K562 (cell line): ENCODE data around the genes PLPPR5, PLPPR4 and EXTL2.

DNA sequence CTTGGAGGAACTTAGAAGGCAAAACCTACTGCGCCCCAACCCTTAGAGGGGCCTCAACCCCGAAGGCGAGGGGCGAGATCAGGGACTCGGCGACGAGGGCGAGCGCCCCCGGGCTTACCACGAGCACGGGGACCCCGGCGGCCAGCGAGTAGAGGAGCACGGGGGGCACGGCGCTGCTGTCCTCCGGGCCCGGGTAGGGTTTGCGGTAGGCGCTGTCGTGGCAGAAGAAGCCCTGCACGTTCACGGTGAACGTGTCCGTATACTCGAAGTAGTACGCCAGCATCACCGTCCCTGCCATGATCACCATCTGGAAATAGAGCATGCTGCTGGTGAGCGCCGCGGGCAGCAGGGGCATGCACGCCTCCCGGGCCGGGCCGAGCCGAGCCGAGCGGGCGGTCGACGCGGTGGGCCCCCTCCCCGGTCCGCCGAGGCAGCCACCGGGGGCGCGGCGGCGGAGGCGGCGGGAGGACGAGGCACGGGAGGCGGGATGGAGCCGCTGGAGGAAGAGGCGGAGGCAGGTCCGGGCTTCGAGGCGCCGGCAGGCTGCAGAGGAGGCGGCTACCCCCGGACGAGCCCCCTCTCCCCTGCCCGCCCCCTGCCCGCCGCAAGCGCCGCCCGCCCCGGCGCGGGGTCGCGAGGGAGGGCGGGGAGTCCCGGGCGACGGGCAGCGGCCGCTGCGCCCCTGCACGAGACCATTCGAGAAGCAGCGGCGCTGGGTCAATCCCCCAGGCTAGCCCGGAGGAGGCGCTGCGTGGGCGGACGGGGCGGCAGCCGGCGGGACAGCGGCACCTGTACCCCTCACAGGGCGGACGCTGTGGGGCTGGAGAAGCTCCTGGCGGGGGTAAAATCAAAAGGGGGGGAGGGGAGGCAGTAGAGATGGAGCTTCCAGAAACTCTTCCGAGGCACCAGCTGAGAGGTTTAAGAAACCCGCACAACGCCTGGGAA is at the start of gene PLPPR5:
Gene PLPPR5, minus strand, starts transcription at position 545 of the 945 bp plus-strand sequence.
- RAMPAGE, long total RNA, result no peak
- RRBS, result 29% methylated on average over 53 of the region's 103 CpGs
PRO-cap:
- standard, result no peak
- CoPRO, capped RNA only, 2 experiments, result no peak in any of the 2 experiments
- CoPRO, capped and uncapped RNA, 2 experiments, result no peak in any of the 2 experiments
- CoPRO, uncapped RNA only, 2 experiments, result no peak in any of the 2 experiments
CAGE:
- cytosol, long polyA plus RNA, result no peak
- long polyA plus RNA, result no peak
- nucleolus, long total RNA, result no peak
- nucleus, long polyA plus RNA, result no peak

DNA sequence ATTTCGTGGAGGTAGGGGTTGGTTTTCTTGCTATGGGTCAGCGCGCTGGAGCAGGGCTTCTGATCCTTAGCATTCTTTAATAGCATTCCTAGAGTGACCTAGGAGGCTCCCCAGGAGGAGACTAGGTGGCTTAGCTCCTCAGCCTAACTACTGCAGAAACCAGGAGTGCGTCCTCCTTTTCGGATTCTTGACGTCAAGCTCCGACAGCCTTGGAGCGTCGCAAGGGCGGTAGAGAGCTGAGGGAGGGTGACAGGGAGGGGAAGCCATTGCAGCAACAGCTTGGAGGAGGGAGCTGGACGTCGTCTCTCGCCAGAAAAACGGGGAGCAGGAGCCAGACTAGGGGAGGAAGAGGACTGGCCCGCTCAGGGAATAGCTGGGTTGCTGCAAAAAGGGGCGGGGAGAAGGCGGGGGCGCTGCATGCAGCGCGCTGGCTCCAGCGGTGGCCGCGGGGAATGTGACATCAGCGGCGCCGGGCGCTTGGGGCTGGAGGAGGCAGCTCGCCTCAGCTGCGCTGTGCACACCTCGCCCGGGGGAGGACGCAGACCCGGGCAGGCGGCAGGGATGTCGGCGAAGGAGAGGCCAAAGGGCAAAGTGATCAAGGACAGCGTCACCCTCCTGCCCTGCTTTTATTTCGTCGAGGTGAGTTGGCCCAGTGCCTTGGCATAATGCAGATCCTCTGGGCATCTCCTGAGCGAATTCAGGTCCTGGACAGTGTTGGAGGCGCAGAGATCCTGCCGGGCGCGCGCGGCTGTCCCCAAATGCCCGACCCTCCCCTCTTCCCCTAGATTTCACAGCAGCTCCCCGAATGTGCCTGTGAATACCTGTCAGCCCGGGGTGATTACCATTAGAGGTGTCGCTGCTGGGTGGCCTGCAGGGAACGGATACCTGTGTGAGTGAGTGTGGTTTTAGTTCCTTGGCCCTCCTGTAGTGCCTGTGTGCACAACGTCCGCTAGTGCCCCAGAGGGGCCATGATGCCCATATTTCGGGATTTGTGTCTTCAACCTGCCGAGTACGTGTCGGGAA is at the start of gene PLPPR4:
Gene PLPPR4, plus strand, starts transcription at position 460 of the 1,023 bp plus-strand sequence.
- RAMPAGE, long total RNA, result no peak
- RRBS, result 4% methylated on average over 9 of the region's 57 CpGs
PRO-cap:
- standard, result no peak
- CoPRO, capped RNA only, 2 experiments, result no peak in any of the 2 experiments
- CoPRO, capped and uncapped RNA, 2 experiments, result no peak in any of the 2 experiments
- CoPRO, uncapped RNA only, 2 experiments, result no peak in any of the 2 experiments
CAGE:
- cytosol, long polyA plus RNA, result no peak
- long polyA plus RNA, result no peak
- nucleolus, long total RNA, result no peak
- nucleus, long polyA plus RNA, result no peak

DNA sequence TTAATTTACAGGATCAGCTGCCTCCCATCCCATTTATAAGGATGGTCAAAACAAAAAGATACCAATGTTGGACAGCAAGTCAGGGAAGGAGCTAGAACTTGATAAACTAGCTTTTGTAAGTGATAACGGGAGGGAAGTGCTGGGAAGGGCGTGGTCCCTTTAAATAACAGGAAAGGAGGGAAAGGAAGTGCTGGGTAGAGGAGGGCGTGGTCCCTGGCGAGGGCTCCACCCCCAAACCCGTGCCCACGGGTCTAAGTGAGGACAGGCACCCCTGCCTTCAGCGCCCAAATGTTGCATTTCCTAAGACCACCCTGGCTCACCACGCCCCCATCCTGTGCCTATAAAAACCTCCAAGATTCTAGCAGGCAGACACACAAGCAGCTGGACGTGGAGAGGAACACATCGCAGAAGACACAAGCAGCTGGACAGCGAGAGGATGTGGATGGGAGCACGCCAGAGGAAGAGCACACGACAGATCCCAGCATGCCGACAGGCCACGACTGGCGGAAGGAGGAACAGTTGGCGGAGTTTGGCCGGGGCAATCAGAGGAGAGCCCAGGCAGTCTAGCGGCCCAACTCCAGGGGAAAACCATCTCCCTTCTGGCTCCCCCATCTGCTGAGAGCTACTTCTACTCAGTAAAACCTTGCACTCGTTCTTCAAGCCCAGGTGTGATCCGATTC is 58.5 kb downstream of the PALMD start:
- RAMPAGE, long total RNA, result no peak
- RRBS, result no CpG with 5 or more reads among the region's 21 CpGs
PRO-cap:
- standard, result no peak
- CoPRO, capped RNA only, 2 experiments, result no peak in any of the 2 experiments
- CoPRO, capped and uncapped RNA, 2 experiments, result no peak in any of the 2 experiments
- CoPRO, uncapped RNA only, 2 experiments, result no peak in any of the 2 experiments
CAGE:
- cytosol, long polyA plus RNA, result no peak
- long polyA plus RNA, result no peak
- nucleolus, long total RNA, result no peak
- nucleus, long polyA plus RNA, result no peak

GRCh38 chr1:99758737-99759688 is 7.4 kb downstream of the FRRS1 start:
- RAMPAGE, long total RNA, result no peak
- RRBS, result no CpG with 5 or more reads among the region's 7 CpGs
PRO-cap:
- standard, result no peak
- CoPRO, capped RNA only, 2 experiments, result no peak in any of the 2 experiments
- CoPRO, capped and uncapped RNA, 2 experiments, result no peak in any of the 2 experiments
- CoPRO, uncapped RNA only, 2 experiments, result peak in 1 of 2 experiments; most common minus-strand start chr1:99759079 (in 1)
CAGE:
- cytosol, long polyA plus RNA, result no peak
- long polyA plus RNA, result no peak
- nucleolus, long total RNA, result no peak
- nucleus, long polyA plus RNA, result no peak

DNA sequence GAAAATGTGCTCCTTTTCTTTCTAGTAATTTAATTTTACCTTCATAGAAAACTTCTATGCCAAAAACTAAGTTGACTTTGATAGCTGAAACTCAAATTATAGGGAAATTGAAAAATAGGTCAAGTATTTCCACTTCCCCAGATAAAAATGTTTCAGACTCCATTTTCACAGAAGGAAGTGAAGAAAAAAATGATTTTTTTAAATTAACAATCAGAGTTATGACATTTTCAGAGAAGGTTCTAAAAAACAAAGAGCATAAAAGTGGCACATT is 6.2 kb downstream of the FRRS1 start:
- RAMPAGE, long total RNA, result no peak
PRO-cap:
- standard, result no peak
- CoPRO, capped RNA only, 2 experiments, result no peak in any of the 2 experiments
- CoPRO, capped and uncapped RNA, 2 experiments, result no peak in any of the 2 experiments
- CoPRO, uncapped RNA only, 2 experiments, result no peak in any of the 2 experiments
CAGE:
- cytosol, long polyA plus RNA, result no peak
- long polyA plus RNA, result no peak
- nucleolus, long total RNA, result no peak
- nucleus, long polyA plus RNA, result no peak

GRCh38 chr1:100038229-100039079 is 559 bp downstream of the MFSD14A start:
- RAMPAGE, long total RNA, result no peak
- RRBS, result 5% methylated on average over 11 of the region's 80 CpGs
PRO-cap:
- standard, result bidirectional peak, plus-strand start at chr1:100038432, minus-strand start at chr1:100038367; bidirectional peak, plus-strand start at chr1:100038896, minus-strand start at chr1:100038834
- CoPRO, capped RNA only, 2 experiments, result peak in 2 of 2 experiments; most common plus-strand start chr1:100038812 (in 2); most common minus-strand start chr1:100038587 (in 1)
- CoPRO, capped and uncapped RNA, 2 experiments, result peak in 2 of 2 experiments; most common plus-strand start chr1:100038992 (in 2); most common minus-strand start chr1:100038858 (in 2)
- CoPRO, uncapped RNA only, 2 experiments, result peak in 1 of 2 experiments; most common plus-strand start chr1:100038753 (in 1); most common minus-strand start chr1:100038512 (in 1)
CAGE:
- cytosol, long polyA plus RNA, result no peak
- long polyA plus RNA, result no peak
- nucleolus, long total RNA, result no peak
- nucleus, long polyA plus RNA, result no peak

DNA sequence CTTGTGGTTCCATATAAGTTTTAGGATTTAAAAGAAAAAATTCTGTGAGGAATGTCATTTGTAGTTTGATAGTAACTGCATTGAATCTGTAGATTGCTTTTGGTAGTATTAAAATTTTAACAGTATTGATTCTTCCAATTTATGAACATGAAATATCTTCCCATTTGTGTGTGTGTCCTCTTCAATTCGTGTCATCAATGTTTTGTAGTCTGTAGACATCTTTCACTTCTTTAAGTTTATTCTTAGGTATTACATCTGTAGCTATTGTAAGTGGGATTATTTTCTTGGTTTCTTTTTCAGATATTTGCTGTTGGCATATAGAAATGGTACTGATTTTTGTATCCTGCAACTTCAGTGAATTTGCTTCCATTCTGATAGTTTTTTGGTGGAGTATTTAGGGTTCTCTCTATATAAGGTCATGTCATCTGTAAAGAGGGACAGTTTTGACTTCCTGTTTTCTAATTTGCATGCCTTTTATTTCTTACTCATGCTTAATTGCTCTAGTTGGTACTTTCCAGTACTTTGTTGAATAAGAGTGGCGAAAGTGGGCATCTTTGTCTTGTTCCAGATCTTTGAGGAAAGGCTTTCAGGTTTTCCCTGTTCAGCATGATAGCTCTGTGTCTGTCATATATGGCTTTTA is 8.8 kb downstream of the MFSD14A start:
- RAMPAGE, long total RNA, result no peak
- RRBS, result no CpG with 5 or more reads among the region's 2 CpGs
PRO-cap:
- standard, result no peak
- CoPRO, capped RNA only, 2 experiments, result no peak in any of the 2 experiments
- CoPRO, capped and uncapped RNA, 2 experiments, result no peak in any of the 2 experiments
- CoPRO, uncapped RNA only, 2 experiments, result no peak in any of the 2 experiments
CAGE:
- cytosol, long polyA plus RNA, result no peak
- long polyA plus RNA, result no peak
- nucleolus, long total RNA, result no peak
- nucleus, long polyA plus RNA, result no peak

- RAMPAGE, long total RNA, result no peak
- RRBS, result no CpG with 5 or more reads among the region's 10 CpGs
PRO-cap:
- standard, result no peak
- CoPRO, capped RNA only, 2 experiments, result no peak in any of the 2 experiments
- CoPRO, capped and uncapped RNA, 2 experiments, result no peak in any of the 2 experiments
- CoPRO, uncapped RNA only, 2 experiments, result peak in 2 of 2 experiments; most common plus-strand start chr1:100085543 (in 1); most common minus-strand start chr1:100085638 (in 1)
CAGE:
- cytosol, long polyA plus RNA, result no peak
- long polyA plus RNA, result no peak
- nucleolus, long total RNA, result no peak
- nucleus, long polyA plus RNA, result no peak
Measured at GRCh38 chr1:100085328-100086647, 46.9 kb downstream of the SASS6 start.

GRCh38 chr1:100478423-100479059 is 59.4 kb upstream of the GPR88 start:
- RAMPAGE, long total RNA, result no peak
- RRBS, result no CpG with 5 or more reads among the region's 3 CpGs
PRO-cap:
- standard, result no peak
- CoPRO, capped RNA only, 2 experiments, result no peak in any of the 2 experiments
- CoPRO, capped and uncapped RNA, 2 experiments, result no peak in any of the 2 experiments
- CoPRO, uncapped RNA only, 2 experiments, result peak in 2 of 2 experiments; most common plus-strand start chr1:100478564 (in 2)
CAGE:
- cytosol, long polyA plus RNA, result no peak
- long polyA plus RNA, result no peak
- nucleolus, long total RNA, result no peak
- nucleus, long polyA plus RNA, result no peak

DNA sequence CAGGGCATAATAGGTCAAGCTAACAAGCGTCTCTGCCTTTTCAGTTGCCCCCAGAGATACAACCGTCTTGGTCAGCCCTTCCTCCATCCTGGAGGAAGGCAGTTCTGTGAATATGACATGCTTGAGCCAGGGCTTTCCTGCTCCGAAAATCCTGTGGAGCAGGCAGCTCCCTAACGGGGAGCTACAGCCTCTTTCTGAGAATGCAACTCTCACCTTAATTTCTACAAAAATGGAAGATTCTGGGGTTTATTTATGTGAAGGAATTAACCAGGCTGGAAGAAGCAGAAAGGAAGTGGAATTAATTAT is 12.8 kb downstream of the VCAM1 start:
- RAMPAGE, long total RNA, result no peak
- RRBS, result no CpG with 5 or more reads among the region's 4 CpGs
PRO-cap:
- standard, result no peak
- CoPRO, capped RNA only, 2 experiments, result no peak in any of the 2 experiments
- CoPRO, capped and uncapped RNA, 2 experiments, result no peak in any of the 2 experiments
- CoPRO, uncapped RNA only, 2 experiments, result no peak in any of the 2 experiments
CAGE:
- cytosol, long polyA plus RNA, result no peak
- long polyA plus RNA, result no peak
- nucleolus, long total RNA, result no peak
- nucleus, long polyA plus RNA, result no peak

DNA sequence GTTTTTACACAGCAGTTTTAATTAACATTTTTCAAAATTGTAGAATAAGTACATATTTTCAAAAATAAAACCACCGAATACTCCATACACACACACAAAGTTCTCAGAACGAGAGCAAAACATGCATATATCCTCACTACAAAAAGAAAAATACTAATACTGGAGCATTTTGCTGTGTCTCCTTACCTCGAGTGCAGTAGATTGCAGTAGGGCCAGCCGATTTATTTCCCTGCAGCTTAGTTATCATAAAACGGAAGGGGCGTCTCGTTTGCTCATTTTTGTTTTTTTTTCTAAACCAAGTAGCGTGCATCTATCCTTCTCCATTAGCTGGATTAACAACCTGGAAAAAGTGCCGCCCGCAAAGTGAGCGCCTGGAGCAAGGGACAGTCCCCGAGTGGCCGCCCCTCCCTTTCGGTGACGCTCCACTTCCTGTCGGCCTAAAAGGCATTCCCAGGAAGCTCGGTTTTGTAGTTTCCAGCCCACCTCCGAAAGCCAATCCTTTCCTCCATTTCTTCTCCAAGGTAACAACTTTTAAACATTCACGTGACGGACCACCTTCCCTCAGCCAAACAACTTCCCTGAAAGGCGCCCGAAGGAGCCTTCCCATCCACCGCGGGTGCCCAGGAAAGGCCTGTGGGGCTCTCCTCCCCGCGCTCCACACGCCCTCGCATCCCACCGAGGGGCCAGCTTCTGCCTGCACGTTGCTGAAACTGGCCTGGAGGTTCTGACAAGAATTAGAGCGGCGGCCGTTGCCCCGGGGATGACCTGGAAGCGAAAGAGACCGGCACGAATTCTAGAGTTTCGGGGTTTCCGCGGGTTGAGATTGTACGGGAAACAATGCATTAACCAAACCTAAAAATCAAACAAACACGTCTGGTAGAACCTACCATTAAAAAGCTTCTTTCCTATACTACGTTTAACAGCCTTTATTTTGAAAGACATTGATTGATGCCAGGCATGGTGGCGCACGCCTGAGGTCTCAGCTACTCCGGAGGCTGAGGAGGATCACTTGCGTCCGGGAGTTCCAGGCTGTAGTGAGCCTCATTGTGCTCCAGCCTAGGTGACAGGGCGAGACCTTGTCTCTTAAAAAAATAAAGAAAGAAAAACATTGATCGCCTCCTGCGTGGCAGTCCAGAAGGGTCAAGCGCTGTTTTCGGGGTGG is at the start of gene EXTL2:
Gene EXTL2, minus strand, starts transcription at position 396 of the 1,162 bp plus-strand sequence.
- RAMPAGE, long total RNA, result start-site peak on the minus strand centred at position 395 of the sequence, 28 bp wide, 199 and 207 reads in 2 replicates
- RRBS, result no CpG with 5 or more reads among the region's 53 CpGs
PRO-cap:
- standard, result bidirectional peak, plus-strand start at position 468 of the sequence, minus-strand start at position 195 of the sequence; bidirectional peak, plus-strand start at position 1,008 of the sequence, minus-strand start at position 681 of the sequence; bidirectional peak, plus-strand start outside the sequence, minus-strand start at position 1,036 of the sequence
- CoPRO, capped RNA only, 2 experiments, result peak in 2 of 2 experiments; most common plus-strand start position 468 of the sequence (in 2); most common minus-strand start position 396 of the sequence (in 2)
- CoPRO, capped and uncapped RNA, 2 experiments, result peak in 2 of 2 experiments; most common plus-strand start position 468 of the sequence (in 1); most common minus-strand start position 195 of the sequence (in 2)
- CoPRO, uncapped RNA only, 2 experiments, result peak in 2 of 2 experiments; most common plus-strand start position 379 of the sequence (in 1); most common minus-strand start position 195 of the sequence (in 2)
CAGE:
- cytosol, long polyA plus RNA, result no peak
- long polyA plus RNA, result no peak
- nucleolus, long total RNA, result no peak
- nucleus, long polyA plus RNA, result no peak

DNA sequence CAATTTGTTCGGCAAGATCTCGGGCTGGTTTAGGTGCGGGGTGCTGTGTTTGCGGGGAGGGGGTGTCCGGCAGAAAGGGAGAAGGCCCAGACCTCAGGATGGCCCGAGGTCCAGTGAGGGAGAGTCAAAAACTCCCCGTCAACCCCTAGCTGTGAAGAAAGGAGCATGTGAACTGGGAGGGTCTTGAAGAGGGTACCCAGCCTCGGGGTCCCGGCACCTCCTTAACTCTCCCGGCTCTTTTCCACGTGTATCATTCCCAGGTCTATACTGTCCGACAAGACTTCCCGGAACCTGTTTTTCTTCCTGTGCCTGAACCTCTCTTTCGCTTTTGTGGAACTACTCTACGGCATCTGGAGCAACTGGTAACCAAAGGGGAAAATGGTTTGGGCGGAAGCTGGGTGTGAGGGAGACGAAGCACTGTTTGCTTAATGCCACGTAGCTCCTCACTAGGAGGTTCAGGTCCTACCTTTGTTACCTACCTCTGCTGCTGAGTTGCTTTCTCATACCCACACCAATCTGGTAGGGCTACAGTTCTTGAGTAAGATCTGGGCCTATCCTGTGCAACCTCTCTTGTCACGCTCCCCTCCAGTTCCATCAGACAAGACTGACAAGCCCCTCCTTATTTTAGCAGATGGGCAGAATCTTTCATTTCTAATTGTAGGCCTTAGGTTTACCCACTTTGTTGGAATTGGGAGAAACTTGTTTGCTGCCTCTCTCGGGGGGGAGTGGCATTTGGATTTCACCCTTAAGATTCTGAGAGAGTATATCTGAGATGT is 608 bp downstream of the SLC30A7 start:
- RAMPAGE, long total RNA, result no peak
- RRBS, result no CpG with 5 or more reads among the region's 20 CpGs
PRO-cap:
- standard, result unidirectional peak, minus-strand start at position 510 of the sequence
- CoPRO, capped RNA only, 2 experiments, result peak in 1 of 2 experiments; most common minus-strand start position 508 of the sequence (in 1)
- CoPRO, capped and uncapped RNA, 2 experiments, result peak in 1 of 2 experiments; most common plus-strand start position 594 of the sequence (in 1); most common minus-strand start position 510 of the sequence (in 1)
- CoPRO, uncapped RNA only, 2 experiments, result no peak in any of the 2 experiments
CAGE:
- cytosol, long polyA plus RNA, result no peak
- long polyA plus RNA, result no peak
- nucleolus, long total RNA, result no peak
- nucleus, long polyA plus RNA, result no peak

GRCh38 chr1:100924641-100925820 is 29.1 kb downstream of the SLC30A7 start:
- RAMPAGE, long total RNA, result no peak
- RRBS, result no CpG with 5 or more reads among the region's 3 CpGs
PRO-cap:
- standard, result no peak
- CoPRO, capped RNA only, 2 experiments, result no peak in any of the 2 experiments
- CoPRO, capped and uncapped RNA, 2 experiments, result no peak in any of the 2 experiments
- CoPRO, uncapped RNA only, 2 experiments, result no peak in any of the 2 experiments
CAGE:
- cytosol, long polyA plus RNA, result no peak
- long polyA plus RNA, result no peak
- nucleolus, long total RNA, result no peak
- nucleus, long polyA plus RNA, result no peak

GRCh38 chr1:101161559-101161987 is 75.2 kb upstream of the S1PR1 start:
- RAMPAGE, long total RNA, result no peak
- RRBS, result no CpG with 5 or more reads among the region's 5 CpGs
PRO-cap:
- standard, result no peak
- CoPRO, capped RNA only, 2 experiments, result no peak in any of the 2 experiments
- CoPRO, capped and uncapped RNA, 2 experiments, result no peak in any of the 2 experiments
- CoPRO, uncapped RNA only, 2 experiments, result no peak in any of the 2 experiments
CAGE:
- cytosol, long polyA plus RNA, result no peak
- long polyA plus RNA, result no peak
- nucleolus, long total RNA, result no peak
- nucleus, long polyA plus RNA, result no peak

DNA sequence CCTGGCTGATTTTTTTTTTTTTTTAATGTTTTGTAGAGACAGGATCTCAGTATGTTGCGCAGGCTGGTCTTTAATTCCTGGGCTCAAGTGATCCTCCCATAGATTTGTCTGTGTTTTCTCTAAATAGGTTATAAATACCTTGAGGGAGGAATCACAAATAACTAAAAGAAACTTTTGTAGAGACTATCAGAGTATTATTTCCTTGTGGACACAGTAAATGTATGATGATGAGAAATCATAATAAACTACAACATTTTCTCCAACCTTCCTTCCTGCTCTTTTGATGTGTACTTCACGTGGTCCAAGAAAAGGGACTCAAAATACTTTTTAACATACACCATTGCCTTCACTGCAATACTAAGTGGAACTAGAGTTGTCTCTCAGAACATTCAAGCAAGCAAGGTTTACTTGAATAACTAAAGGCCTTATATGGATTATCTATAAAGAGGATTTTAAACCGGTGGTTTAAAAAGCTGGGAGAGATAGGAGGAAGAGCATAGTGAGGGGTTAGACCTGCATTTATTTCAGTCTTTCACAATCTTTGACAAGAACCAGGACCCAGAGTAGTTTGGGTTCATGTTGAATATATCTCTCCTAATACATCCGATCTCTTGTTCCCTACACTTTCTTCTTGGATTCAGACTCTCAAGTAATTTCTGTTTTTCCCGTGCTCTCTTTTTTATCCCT is 6.8 kb downstream of the S1PR1 start:
- RAMPAGE, long total RNA, result no peak
- RRBS, result no CpG with 5 or more reads among the region's 5 CpGs
PRO-cap:
- standard, result no peak
- CoPRO, capped RNA only, 2 experiments, result no peak in any of the 2 experiments
- CoPRO, capped and uncapped RNA, 2 experiments, result no peak in any of the 2 experiments
- CoPRO, uncapped RNA only, 2 experiments, result no peak in any of the 2 experiments
CAGE:
- cytosol, long polyA plus RNA, result no peak
- long polyA plus RNA, result no peak
- nucleolus, long total RNA, result no peak
- nucleus, long polyA plus RNA, result no peak

GRCh38 chr1:101291632-101292113 is 54.9 kb downstream of the S1PR1 start:
- RAMPAGE, long total RNA, result no peak
- RRBS, result no CpG with 5 or more reads among the region's 3 CpGs
PRO-cap:
- standard, result no peak
- CoPRO, capped RNA only, 2 experiments, result no peak in any of the 2 experiments
- CoPRO, capped and uncapped RNA, 2 experiments, result no peak in any of the 2 experiments
- CoPRO, uncapped RNA only, 2 experiments, result no peak in any of the 2 experiments
CAGE:
- cytosol, long polyA plus RNA, result no peak
- long polyA plus RNA, result no peak
- nucleolus, long total RNA, result no peak
- nucleus, long polyA plus RNA, result no peak

GRCh38 chr1:102920182-102920547 is 188.2 kb downstream of the COL11A1 start:
- RAMPAGE, long total RNA, result no peak
- RRBS, result no CpG with 5 or more reads among the region's 1 CpG
PRO-cap:
- standard, result no peak
- CoPRO, capped RNA only, 2 experiments, result no peak in any of the 2 experiments
- CoPRO, capped and uncapped RNA, 2 experiments, result no peak in any of the 2 experiments
- CoPRO, uncapped RNA only, 2 experiments, result no peak in any of the 2 experiments
CAGE:
- cytosol, long polyA plus RNA, result no peak
- long polyA plus RNA, result no peak
- nucleolus, long total RNA, result no peak
- nucleus, long polyA plus RNA, result no peak